Subcutaneous adipose tissue (tissue), 3 donors: ENCODE results near the gene PIKFYVE.

DNA sequence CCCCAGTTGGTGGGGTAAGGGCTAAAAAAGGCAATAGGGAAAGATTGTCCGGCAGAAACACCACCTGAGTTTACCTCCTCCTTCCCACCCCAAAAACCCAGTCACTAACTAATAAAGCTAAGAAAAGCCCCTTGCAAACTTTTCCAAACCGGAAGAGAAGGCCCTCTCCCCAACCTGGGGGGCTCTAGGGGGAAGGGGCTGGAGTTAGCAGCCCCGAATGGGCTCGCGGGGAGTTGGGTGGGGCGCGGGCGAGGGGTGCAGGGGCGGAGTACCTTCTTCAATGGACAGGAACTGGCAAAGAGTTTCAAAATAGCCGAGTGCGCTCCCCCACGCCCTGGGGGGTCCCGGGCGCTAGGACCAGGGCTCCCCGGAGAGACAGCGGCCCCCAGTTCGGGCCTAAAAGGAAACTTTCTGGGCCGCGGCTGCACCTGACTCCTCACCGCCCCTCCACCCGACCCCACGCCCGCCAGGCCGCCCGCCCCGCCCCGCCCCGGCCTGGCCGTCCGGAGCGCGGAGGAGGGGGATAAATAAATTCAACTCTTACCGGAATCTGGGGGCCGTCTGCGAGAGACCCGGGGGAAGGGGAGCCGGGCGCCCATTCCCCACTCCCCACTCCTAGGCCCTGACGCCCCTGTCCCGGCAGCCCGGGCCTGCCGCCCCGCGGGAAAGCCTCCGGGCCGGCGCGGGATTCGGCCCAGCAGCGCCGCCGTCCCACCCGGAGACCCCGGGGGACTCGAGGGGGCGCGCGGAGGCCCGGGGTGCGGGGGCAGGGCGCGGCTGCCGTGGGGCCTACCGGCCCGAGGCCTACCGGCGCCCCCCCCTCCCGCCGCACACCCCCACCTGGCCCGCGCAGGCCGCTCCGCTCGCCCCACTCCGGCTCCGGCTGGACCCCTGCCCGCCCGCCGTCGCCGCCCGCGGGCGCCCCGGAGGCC is 933 bp downstream of the INO80D start:
- PRO-cap = unidirectional peak, plus-strand start at position 297 of the sequence; bidirectional peak, plus-strand start at position 543 of the sequence, minus-strand start at position 461 of the sequence
- RAMPAGE, long total RNA, 3 experiments = start-site peak on the minus strand in 1 of 3 experiments, centred at position 418 of the sequence, 9 reads per replicate

GRCh38 chr2:206152201-206152575 is 7.1 kb downstream of the NDUFS1 start:
- PRO-cap = no peak
- RAMPAGE, long total RNA, 3 experiments = no peak in any of the 3 experiments

DNA sequence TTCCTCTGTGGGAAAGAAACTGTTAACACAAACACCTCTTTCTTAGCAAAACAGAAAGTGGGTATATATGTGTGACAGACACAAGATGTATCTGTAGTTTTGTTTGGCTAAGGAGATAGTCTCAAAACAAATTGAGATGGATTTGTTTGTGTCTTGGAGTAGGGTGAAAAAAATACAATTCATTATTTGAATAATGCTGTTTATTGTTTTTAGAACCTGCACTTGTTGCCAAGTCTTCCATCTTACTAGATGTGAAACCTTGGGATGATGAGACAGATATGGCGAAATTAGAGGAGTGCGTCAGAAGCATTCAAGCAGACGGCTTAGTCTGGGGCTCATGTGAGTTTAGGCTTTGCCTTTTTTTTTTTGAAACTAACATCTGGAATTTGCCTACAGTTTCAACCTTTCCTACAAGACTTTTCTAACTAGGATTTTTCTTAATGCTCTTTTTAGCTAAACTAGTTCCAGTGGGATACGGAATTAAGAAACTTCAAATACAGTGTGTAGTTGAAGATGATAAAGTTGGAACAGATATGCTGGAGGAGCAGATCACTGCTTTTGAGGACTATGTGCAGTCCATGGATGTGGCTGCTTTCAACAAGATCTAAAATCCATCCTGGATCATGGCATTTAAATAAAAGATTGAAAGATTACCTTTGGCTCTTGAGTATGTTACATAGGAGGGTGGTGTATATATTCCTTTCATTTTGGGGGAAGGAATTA is 2.7 kb downstream of the EEF1B2 start:
- PRO-cap = no peak
- RAMPAGE, long total RNA, 3 experiments = no peak in any of the 3 experiments

GRCh38 chr2:206707243-206707618 is 11.0 kb downstream of the DYTN start:
- PRO-cap = no peak
- RAMPAGE, long total RNA, 3 experiments = no peak in any of the 3 experiments

GRCh38 chr2:207074149-207075155 is 91.3 kb downstream of the KLF7 start:
- PRO-cap = no peak
- RAMPAGE, long total RNA, 3 experiments = no peak in any of the 3 experiments

GRCh38 chr2:207161334-207162160 is 4.2 kb downstream of the KLF7 start:
- PRO-cap = no peak
- RAMPAGE, long total RNA, 3 experiments = no peak in any of the 3 experiments

DNA sequence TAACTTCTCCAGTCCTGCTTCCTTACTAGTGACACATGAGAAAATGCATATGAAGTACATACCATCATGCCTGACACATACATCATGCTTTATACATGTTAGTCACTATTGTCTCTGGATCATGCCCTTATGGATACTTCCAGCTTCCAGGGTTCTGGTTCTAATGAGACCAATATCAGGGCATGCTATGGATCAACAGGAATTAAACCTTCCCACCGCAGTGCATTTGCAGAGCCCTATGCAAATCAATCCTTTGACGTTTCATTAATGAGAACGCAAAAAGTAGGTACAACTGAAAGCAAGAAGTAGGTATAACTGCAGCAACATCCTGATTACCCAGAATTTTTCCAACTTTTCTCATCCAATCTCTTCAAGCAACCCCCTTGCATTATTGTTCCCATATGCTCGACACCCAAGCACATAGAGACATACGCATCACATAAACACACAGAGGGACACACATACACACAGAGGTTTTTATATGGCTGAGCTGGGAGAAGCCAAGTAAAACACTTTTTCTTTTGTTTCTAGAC is 168.2 kb upstream of the KLF7 start:
- PRO-cap = no peak
- RAMPAGE, long total RNA, 3 experiments = no peak in any of the 3 experiments

DNA sequence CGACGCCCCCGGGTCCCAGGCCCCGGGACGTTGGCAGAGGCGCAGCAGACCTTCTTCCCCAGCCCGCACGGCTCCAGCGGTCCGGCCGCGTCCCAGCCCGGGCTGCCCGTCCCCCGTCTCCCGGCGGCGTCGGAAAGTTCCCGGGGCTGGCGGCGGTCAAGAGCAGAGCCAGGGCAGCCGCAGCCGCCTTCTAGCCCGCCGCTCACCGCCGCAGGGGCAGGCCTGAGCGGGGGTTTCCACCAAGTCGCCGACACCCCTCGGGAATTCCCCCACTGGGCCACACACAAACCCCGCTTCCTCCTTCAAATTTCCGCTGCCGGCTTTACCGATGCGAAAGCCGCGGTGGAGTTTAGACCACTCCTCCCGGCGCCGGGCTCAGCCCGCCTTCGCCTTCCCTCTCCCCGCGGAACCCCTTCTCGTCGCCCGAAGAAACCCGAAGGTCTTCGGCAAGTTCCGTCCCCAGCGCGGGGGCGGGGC is 338 bp upstream of the CREB1 start:
- PRO-cap = unidirectional peak, minus-strand start at position 131 of the sequence; bidirectional peak, plus-strand start outside the sequence, minus-strand start at position 388 of the sequence
- RAMPAGE, long total RNA, 3 experiments = start-site peak on the minus strand in 1 of 3 experiments, centred at position 262 of the sequence, 5 reads per replicate

DNA sequence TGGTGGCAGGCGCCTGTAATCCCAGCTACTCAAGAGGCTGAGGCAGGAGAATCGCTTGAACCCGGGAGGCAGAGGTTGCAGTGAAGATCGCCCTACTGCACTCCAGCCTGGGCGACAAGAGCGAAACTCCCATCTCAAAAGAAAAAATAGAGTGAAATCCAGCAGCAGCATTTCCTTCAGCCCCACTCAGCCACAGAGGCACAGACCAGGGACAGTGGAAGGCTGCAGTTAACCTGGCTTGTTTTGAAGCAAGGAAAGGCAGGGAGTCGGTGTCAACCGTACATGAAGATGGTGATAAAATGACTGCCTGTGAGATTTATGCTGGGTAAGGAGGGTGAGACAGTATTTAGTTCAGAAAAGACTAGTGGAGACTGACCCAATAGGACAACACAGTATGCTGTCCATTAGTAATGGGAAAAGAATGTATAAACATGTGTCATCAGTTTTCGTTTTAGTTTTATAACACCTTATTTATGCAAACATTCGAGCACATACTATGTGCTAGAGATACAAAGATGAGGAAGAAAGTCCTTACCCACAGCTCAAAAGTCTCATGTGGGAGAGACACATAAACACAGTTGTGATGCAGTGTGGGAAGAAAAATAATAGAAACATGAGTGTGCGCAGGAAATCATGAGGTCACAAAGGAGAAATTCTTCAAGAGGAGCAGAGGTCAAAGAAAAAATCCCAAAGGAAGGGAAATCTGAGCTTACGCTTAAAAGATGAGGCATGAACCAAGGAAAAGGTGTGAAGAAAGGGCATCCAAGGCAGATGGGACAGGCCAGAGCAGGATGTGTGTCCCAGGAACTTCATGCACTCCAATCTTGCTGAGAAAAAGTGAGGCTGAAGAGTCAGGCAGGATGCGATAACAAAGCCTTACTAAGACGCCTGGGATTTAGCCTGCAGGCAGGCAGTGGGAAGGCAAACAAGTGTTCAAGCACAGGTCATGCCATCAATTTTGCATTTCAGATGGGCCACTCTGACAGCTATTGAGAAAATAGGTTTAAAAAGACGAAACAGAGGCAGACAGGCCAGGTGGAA is 8.2 kb downstream of the METTL21A start:
- PRO-cap = no peak
- RAMPAGE, long total RNA, 3 experiments = no peak in any of the 3 experiments

- PRO-cap = bidirectional peak, plus-strand start at chr2:207624692, minus-strand start at chr2:207624608
- RAMPAGE, long total RNA, 3 experiments = start-site peak on the minus strand in 2 of 3 experiments, at chr2:207624231-207624631 at its widest, 6 to 25 reads per replicate
These were observed 796 bp downstream of the METTL21A start for GRCh38 chr2:207624177-207625019.

GRCh38 chr2:207744466-207745260 is 25.0 kb downstream of the FZD5 start:
- PRO-cap = no peak
- RAMPAGE, long total RNA, 3 experiments = no peak in any of the 3 experiments

- PRO-cap = no peak
- RAMPAGE, long total RNA, 3 experiments = no peak in any of the 3 experiments
These were observed 15.8 kb downstream of the FZD5 start for GRCh38 chr2:207753414-207754725.

DNA sequence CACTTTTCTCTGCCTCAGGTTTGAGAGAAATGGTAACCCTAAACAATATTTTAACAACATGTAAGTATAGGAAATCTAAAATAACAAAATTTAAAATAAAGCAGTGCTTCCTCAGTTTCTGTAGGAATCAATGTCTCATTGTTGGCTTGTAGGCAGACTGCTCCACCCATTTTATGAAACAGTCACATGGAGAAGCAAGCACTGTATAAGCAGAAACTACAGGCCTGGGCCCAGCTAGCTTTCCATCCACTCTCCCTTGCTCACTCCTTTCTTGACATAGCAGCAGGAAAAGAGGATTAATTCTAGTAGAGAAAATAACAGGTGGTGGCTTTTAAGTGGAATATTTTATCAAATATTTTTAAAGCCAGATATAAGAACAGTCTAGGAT is 97.2 kb downstream of the PLEKHM3 start:
- PRO-cap = no peak
- RAMPAGE, long total RNA, 3 experiments = no peak in any of the 3 experiments

GRCh38 chr2:208183815-208184338 is 6.0 kb downstream of the C2orf80 start:
- PRO-cap = no peak
- RAMPAGE, long total RNA, 3 experiments = no peak in any of the 3 experiments

GRCh38 chr2:208265754-208266926 is at the start of gene PIKFYVE:
Gene PIKFYVE (plus strand): TSS chr2:208266255.
- PRO-cap = bidirectional peak, plus-strand start at chr2:208266234, minus-strand start at chr2:208266038; unidirectional peak, minus-strand start at chr2:208266718
- RAMPAGE, long total RNA, 3 experiments = start-site peak on the plus strand in 3 of 3 experiments, at chr2:208266242-208266302 at its widest, 232 to 589 reads per replicate

DNA sequence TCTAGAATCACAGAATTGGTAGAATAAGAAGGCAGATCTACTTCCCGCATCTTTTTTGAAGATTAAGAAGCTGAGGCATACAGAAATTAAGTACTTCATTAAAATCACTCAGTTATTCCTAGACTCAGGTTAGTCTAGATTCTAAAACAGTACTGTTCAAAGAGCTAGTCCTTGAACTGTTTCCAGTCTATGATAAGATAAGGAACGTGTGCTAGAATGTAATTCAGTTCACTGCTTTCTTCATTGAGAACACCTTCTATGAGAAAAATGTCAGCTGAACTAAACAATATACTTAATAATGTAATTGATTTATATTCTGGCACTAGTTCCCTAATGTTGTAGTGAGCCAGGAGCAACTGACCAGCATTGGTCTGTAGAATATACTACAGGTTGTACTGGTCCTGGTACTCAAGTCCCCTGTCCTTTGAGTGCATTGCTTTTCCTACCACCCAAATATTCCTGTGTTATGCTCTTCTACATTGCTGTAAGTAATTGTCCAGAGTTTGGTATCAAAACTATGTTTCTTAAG is 53.5 kb upstream of the PTH2R start:
- PRO-cap = no peak
- RAMPAGE, long total RNA, 3 experiments = no peak in any of the 3 experiments

DNA sequence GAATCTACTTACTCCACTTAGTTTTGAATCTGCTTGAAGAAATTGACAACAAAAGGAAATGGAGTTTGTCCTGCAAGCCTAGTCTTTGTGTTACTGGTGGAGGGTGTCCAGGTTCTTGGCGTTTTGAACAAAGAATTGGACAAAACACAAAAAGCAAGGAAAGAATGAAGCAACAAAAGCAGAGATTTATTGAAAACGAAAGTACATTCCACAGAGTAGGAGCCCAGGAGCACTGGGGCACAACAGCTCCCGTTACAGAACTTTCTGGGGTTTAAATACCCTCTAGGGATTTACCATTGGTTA is 47.9 kb upstream of the PTH2R start:
- PRO-cap = no peak
- RAMPAGE, long total RNA, 3 experiments = no peak in any of the 3 experiments

DNA sequence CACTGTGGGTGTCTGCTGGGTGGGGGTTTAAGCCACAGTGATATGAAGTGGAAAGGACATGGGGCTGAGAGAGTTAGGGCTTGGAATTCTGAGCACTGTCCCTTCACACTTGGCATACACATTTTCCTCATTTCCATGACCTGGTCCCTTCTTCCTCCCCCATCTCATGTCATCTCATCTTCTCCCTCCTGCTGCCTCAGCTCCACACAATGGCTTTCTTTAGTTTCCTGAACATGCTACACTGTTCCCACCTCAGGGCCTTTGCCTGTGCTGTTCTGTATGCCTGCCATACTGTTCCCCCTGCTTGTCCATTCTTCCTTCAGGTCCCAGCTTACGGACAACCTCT is 56.4 kb downstream of the PTH2R start:
- PRO-cap = no peak
- RAMPAGE, long total RNA, 3 experiments = no peak in any of the 3 experiments

GRCh38 chr2:210080106-210080824 is 77.8 kb downstream of the RPE start:
- PRO-cap = no peak
- RAMPAGE, long total RNA, 3 experiments = no peak in any of the 3 experiments

- PRO-cap = no peak
- RAMPAGE, long total RNA, 3 experiments = no peak in any of the 3 experiments
These were observed 3.0 kb upstream of the CPS1 start for GRCh38 chr2:210553311-210553849.